ENCODE measurements around a stretch of chr6.

GRCh38 chr6:125818717-125818999, 27.9 kb downstream of the NCOA7 start:
- CAGE, long polyA plus RNA = no peak
- RRBS = no CpG with 5 or more reads among the region's 1 CpG

DNA sequence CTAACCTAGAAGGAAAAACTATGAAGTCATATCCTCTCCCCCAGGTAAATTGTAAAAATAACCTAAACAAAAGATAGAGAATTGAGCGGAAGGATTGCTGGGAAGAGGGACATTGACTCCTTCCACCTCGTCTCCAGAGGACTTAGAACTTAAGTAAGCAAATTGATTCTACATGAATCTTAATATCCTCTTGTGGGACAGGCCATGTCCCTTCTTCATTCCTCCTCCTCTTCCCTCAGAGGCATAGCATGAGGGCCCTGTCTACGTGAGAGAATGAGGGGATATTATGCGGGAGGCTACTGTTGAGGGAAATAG, 49.7 kb upstream of the HINT3 start:
- CAGE, long polyA plus RNA = no peak
- RRBS = no CpG with 5 or more reads among the region's 4 CpGs

DNA sequence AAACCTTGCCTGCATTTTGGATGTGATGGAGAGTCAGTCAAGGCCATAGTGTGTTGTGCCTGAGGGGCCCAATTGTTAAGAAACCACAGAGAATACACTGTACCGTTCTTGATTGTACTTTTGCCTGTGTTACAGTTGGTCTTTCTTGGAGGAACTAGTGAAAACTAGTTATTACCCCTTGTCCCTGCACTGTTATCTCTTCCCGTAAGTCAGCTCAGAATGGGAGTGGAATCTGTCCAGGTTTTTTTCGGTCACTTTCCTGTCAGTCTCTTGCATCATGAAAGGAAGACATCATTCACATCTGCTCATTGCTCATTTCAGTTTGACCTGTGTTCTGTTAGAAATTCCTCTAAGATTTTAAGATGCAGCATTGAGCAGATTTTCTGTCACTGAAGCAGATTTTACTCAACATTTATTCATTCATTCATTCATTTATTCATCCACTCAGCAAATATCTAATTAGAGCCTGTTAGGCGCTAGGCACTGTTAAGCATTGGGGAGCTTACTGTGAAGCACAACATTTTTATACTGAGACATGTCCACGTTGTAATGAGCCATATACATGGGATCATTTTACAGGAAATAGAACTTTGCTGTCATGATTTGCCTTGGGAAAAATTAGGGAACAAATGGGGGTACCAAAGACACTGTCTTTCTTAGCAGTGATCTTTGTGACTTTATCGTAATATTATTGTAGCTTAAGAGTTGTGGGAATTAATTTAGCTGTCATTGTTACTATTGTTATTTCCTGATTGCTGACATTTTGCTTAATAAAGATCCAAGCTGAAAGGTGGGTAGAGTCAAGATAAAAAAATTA, 33.1 kb upstream of the HINT3 start:
- CAGE, long polyA plus RNA = no peak
- RRBS = no CpG with 5 or more reads among the region's 6 CpGs

DNA sequence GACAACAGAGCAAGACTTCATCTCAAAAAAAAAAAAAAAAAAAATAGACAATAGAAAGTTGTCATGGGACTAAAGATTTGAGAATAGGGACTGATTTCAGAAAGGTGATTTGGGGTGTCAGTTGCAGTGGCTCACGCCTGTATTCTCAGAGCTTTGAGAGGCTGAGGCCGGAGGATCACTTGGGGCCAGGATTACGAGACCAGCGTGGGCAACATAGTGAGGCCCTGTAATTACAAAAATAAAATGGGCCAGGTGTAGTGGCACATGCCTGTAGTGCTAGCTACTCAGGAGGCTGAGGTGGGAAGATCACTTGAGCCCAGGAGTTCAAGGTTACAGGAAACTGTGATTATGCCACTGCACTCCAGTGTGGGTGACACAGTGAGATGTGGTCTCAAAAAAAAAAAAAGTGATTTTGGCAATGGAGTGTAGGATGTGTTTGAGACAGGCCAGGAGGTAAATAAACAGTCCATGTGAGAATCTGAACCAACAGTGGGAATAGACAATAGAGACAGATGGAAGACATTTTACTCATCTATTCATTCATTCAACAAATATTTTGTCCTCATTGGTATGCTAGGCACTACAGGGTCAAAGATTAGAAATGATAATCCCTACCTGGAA, 64.1 kb downstream of the TRMT11 start:
- CAGE, long polyA plus RNA = no peak
- RRBS = no CpG with 5 or more reads among the region's 4 CpGs

DNA sequence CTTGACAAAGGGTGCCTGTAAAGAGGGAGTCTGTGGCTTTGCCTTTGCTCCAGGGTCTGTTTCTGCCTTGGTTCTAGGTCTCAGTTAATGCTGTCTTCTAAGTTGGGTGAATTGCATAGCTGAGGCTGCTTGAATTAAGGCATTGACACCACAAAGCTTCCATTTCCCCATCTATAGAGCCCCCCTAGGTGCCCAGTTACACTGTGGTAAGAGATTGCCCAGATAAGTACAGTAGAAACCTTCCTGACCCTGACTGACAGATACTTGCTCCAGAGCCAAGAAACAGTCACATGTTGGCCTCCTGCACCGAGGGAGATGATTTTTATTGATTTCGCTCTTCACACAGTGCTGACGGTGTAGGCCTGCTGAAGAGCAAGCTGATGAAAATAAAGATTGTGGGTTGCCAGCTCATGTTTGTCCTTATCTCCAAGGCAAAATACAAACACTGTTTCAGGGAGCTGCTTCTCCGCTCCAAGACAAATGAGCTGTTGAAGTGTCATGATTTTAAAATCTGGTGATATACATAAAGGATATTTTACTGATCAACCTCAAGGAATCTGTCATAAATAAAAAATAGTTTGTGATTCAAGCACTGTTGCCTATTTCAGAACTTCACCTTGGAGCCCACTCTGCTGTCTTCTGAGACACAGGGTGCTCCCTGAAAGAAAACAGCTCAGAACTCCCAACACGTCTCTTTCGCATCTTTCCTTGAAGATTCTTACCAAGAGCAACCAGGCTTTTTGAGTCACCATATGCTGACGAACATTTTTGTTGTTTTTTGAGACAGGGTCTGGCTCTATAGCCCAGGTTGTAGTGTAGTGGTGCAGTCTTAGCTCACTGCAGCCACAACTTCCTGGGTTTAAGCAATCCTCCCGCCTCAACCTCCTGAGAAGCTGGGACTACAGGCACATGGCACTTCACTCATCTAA, 68.1 kb downstream of the TRMT11 start:
- CAGE, long polyA plus RNA = no peak
- RRBS = no CpG with 5 or more reads among the region's 8 CpGs

- CAGE, long polyA plus RNA = no peak
- RRBS = no CpG with 5 or more reads among the region's 4 CpGs
Observed at GRCh38 chr6:126076907-126077771, 90.8 kb downstream of the TRMT11 start.

GRCh38 chr6:126320019-126320319, 19.9 kb upstream of the CENPW start:
- CAGE, long polyA plus RNA = no peak
- RRBS = no CpG with 5 or more reads among the region's 2 CpGs

DNA sequence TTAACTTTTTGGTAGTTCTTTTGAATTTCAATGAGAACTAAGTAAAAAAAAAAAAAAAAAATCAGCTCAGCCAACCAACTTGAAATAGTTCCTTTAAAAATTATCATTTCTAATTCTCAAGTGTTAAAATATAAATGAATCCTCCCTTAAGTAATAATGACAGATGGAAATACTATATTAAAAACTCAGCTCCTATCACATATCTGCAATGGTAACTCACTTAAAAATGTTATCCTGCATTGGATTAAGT, 31.2 kb upstream of the C6orf58 start:
- CAGE, long polyA plus RNA = no peak

- CAGE, long polyA plus RNA = no peak
- RRBS = no CpG with 5 or more reads among the region's 2 CpGs
Observed at GRCh38 chr6:128230593-128230866, 289.9 kb downstream of the PTPRK start.

DNA sequence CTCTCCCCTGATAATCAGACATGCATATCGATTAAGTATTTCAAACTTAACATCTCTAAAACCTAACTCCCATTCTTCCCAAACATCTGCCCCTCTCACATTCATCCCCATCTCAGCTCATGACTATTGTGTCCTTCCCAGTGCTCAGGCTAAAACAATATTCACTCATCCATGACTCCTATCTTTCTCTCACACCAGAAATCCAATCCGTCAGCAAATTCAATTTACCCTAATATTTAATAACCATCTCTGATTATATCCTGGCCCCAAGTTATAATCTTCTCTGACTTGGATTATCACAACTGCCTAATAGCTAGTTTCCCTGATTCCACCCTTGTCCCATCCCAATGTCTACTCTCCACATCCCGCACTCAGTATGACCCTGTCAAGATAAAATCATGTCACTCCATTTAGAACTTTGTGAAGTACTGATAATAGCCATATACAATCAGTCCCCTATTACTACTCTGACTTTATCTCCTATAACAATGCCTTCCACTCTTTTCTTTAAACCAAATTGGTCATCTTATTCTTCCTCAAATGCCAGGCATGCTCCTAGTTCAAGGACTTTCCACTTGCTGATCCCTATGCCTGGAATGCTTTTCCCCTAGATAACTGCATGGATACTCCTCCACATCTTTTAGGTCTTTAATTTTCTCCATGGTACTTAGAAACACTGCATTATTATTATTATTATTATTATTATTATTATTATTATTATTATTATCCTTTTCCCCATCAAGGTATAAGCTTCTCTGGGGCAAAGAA, 145.8 kb downstream of the PTPRK start:
- CAGE, long polyA plus RNA = no peak
- RRBS = no CpG with 5 or more reads among the region's 3 CpGs

GRCh38 chr6:128425527-128426069, 94.8 kb downstream of the PTPRK start:
- CAGE, long polyA plus RNA = no peak
- RRBS = no CpG with 5 or more reads among the region's 2 CpGs

- CAGE, long polyA plus RNA = no peak
- RRBS = no CpG with 5 or more reads among the region's 2 CpGs
Observed at GRCh38 chr6:128521375-128521785, 981 bp upstream of the PTPRK start.

DNA sequence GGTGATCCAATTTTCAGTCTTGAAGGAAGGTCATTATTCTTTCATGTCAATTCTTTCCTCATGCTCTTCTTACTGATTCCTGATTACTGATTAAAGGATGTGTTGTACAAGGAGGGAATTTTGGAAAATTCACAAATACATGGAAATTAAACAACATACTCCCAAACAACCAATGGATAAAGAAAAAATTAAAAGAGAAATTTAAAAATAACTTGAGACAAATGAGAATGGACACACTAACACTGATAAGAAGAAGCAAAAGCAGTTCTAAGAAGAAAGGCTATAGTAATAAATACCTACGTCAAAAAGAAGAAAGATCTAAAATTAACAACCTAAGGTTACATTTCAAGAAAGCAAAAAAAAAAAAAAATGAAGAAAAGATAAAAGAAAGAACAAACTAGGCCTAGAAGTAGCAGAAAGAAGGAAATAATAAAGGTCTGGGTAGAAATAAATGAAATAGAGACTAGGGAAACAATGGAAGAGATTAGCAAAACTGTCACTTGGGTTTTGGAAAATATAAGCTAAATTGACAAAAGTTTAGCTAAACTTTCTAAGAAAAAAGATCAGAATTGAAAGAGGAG, 181.2 kb downstream of the LAMA2 start:
- CAGE, long polyA plus RNA = no peak
- RRBS = no CpG with 5 or more reads among the region's 1 CpG

- CAGE, long polyA plus RNA = no peak
- RRBS = no CpG with 5 or more reads among the region's 1 CpG
Observed at GRCh38 chr6:129208081-129208770, 325.3 kb downstream of the LAMA2 start.

GRCh38 chr6:129264568-129264843, 381.6 kb downstream of the LAMA2 start:
- CAGE, long polyA plus RNA = no peak
- RRBS = no CpG with 5 or more reads among the region's 2 CpGs

DNA sequence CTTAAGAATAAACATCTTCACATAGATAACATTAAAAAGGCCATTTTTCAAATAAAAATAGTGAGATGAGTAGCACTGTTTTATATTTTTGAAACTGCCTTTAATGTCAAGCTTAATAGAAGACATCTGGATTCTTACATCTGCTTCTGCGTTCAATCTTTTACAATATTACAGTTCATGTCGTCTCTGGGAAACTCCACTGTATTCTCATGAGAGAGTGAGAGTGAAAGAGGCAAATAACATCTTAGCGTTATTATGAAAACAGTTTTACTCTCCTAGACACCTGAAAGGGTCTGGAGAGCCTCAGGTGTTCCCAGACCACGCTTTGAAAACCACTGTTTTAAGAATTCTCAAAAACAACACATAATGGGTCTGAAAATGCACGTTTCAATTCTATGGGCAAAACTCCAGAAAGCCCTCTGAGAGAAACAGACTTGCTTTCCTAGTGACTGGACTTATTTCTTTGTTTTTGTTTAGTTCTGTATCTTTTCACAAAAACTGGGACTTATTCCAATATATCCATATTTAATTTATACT, 63.3 kb downstream of the ARHGAP18 start:
- CAGE, long polyA plus RNA = no peak
- RRBS = no CpG with 5 or more reads among the region's 5 CpGs

DNA sequence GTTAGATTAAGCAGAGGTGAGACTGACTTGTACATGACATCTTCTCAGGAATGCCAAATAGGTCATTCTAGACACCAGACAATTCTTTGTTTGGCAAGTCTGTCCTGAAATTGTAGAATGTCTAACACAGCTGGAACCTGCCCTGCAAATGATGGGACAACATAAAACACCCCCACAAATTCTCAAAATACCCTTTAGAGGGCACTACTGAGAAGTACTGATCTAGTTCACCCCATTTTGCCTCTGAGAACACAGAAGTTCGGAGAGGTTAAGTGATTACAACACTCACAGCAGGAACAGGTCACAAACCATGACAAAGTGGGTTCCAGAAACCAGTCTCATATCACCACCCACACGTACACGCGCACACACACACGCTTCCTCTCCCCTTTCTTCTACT, 38.2 kb downstream of the ARHGAP18 start:
- CAGE, long polyA plus RNA = no peak
- RRBS = no CpG with 5 or more reads among the region's 5 CpGs

DNA sequence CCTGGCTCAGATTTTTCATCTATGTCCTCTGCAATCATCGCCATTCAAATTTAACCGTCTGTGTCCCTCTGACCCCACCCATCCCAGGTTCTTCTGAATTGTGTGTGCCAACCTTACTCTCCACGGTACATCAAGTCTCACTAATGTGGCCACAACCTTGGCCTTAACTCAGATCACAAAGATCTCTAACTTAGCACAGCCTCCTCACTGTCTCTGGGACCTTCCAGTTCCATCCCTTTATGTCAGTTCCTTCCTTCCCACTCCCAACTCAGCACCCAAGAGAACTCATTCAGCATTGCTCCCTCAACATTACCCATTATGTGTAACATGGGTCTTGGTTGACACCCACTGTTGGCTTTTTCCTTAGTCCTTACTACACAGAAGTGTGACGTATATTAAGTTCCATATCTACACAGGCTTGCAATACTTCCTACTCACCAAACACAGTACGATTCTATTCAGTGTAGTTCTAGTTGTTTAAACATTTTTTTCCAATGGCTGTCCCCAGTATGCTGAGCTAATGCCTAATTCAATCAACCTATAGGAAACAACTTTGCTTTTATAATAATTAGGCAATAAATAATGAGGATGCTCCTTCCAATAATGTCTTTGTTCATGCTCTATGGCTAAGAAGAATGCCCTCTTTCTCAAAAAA, 37.7 kb downstream of the ARHGAP18 start:
- CAGE, long polyA plus RNA = no peak
- RRBS = no CpG with 5 or more reads among the region's 5 CpGs

DNA sequence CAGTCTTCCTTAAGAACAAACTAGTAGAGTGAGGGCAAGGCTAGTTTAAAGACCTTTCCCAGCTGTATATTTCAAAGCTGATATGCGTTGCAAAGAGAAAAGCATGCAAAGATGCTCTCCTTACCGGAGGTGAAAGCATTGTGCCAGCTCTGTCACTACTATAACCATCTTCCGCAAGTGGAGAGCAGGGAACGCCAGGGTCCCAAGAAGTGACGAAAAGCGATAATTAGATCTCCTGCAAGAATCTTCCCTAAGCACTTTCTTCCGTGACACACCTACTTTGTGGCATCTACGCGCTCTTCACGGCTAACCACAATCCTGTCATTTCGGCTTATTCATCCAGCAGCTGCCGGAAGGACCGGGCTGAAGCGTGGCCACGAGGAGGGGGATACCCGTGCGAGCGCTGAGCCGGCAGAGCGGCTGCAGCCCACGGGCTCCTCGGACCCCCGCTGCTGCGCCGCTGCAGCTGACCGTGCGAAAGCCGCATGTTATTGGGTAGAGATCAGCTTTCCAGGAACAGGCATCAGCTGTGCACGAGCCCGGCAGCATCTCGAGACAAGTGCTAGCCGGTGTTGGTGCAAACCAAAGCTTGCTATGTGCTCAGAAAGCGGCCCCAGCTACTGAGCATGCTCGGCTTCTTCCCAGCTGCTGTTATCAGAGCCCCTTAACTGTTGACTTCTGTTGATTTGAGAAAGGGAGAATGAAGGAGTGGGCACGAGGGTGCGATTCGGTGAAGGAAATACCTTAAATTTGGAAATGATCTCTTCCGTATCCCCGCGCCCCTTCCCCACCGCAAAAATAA, 57.2 kb upstream of the ARHGAP18 start:
- CAGE, long polyA plus RNA = no peak
- RRBS = 2% methylated on average over 7 of the region's 41 CpGs

- CAGE, long polyA plus RNA = no peak
- RRBS = no CpG with 5 or more reads among the region's 6 CpGs
Observed at GRCh38 chr6:130054264-130054908, 36.0 kb downstream of the L3MBTL3 start.